Umbilical cord (tissue), 2 donors: ENCODE results near the gene CYGB.

DNA sequence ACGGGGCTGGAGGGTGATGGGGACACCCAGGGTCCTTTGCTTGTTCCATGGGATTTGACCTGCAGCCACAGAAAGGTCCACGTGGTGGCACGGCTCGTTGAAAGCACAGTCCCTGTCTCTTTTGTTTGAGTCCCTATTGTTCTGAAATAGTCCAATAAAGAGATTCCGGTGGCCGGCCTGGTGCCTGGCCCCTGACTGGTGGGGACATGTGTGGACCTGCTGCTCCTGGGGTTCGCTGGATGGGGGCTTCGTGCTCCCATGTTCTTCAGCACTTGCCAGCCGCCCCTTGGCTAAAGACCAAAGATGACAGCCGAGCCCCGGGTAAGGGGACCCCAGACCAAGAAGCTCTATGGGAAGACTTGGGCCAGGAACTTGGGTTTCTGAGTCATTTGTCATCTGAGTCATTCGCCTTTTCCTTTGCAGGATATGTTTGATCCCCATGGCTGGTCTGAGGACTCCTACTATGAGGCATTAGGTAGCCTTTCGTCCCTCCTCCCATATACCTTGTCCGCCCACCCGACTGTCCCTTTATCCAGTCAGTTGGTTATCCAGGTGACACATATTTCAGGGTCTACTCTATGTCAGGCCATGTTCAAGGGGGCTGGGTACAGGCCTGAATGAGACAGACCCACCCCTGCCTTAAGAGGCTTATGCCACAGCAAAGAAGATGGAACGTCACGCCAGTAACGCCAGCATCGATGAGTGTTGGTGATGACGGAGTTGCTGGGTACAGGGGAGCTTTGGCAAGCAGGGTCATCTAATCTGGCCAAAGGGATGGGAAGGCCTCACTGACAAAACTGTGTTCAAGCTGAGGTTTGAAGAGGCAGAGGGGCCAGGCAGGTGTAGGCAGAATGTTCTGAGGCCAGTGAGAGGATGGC lies 17.6 kb upstream of the ITGB4 start:
- RAMPAGE, long total RNA, result no peak

GRCh38 chr17:75757332-75757825 lies 7.6 kb downstream of the GALK1 start:
- RAMPAGE, long total RNA, result no peak

DNA sequence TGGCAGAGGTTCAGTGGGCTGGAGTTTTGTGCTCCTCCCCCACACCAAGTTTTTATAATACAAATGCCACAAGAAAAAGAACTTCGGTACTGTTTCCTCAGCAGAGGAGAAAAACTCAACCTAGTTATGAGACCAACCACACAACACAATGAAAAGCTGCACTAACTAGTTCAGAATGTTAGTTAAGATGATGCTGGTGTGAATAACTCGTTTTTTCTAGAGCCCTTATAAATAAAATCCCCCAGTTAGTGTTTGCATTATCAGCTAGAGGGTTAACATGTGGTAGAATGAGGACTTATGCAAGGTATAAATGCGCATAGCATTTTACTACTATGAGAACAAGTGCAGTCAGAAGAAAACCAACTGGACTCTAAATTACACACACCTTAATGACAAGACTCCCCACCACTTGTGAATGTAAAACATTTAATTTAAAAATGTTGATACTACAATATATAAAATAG lies 1.9 kb downstream of the H3-3B start:
- RAMPAGE, long total RNA, result no peak

DNA sequence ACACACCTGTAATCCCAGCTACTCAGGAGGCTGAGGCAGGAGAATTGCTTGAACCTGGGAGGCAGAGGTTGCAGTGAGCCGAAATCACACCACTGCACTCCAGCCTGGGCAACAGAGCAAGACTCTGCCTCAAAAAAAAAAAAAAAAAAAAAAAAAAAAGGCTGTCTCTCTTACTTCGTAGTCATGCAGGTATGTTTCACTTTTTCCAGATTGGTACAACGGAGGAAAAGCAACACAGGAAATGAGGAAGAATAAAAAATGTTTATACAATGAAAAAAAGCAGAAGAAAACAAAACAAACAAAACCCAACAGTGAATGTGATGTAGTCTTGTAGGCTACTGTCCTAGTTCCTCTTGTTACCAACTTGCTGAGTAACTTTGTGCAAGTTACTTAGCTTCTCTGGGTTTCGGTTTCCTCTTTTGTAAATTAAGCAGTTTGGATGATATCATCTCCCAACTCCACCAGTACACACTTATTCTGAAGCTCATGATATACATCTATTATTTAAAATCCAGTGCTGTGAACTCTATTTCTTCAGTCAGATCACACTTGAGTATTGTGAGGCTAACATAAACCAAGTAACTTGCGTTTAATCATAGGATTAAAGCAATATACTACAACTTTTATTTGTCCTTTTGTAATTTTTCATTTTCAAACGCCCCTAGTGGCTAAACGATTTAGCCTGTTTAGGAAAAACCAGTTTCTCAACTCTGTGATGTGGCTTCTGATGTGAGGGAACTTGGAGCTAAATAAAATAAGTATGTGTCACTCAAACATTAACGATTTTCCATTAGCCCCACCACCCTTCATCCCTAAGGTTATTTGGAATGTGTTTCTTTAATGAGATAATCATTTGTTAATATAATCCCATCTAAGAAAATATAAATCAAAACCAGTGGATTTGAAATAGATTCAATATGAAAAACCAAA lies 1.5 kb upstream of the UNK start:
- RAMPAGE, long total RNA, result no peak

- RAMPAGE, long total RNA, result no peak
Measured at GRCh38 chr17:75832763-75833819, 11.1 kb downstream of the UNC13D start.

- RAMPAGE, long total RNA, result no peak
Measured at GRCh38 chr17:75909464-75910518, 5.1 kb upstream of the MRPL38 start.

GRCh38 chr17:76036445-76037235 lies 9.5 kb upstream of the EVPL start:
- RAMPAGE, long total RNA, result no peak

GRCh38 chr17:76146032-76146432 lies 5.0 kb upstream of the FOXJ1 start:
- RAMPAGE, long total RNA, result no peak

- RAMPAGE, long total RNA, result no peak
Measured at GRCh38 chr17:76156371-76156643, 15.3 kb upstream of the FOXJ1 start.

- RAMPAGE, long total RNA, result no peak
Measured at GRCh38 chr17:76196305-76197053, 43.8 kb downstream of the RNF157 start.

- RAMPAGE, long total RNA, result no peak
Measured at GRCh38 chr17:76256606-76257169, 8.5 kb upstream of the UBALD2 start.

DNA sequence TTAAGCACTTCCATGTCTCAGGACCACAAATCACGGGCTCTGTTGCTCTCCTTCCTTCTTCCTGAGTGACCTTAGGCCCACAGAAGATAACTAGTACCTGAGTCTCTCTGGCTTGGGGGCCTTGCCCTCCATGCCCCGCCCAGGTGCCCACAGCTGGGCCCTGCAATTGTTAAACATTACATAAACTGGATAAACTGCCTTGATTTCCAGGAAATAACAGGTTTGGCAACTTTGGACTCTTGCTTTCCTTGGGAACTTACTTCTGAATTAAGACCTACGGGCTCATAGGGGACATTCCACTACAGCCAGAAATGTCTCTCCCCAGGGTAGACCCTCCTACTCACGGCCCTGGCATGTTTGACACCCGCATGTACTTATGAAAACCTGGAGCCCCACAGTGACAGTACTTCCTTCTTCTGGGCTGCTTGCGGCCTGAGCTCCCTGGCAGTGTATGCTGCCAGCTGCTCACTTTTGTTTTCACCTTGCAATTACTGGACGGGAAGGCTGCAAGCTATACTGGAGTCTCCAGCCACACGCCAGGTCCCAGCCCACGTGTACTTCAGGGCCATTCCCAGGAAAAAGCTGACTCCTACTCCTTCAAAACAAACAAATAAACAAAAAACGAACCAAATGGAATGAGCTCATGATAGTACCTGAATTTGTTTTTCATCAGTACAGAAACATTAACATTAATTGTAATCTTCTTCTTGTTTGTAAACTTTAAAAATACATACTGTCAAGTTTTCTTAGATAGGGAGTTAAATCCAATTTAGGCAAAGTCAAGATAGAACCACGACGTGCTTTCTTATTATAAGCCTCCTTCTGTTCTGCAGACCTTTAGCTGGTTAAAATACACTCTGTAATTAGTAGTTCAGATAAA lies 2.2 kb upstream of the UBALD2 start:
- RAMPAGE, long total RNA, result no peak

GRCh38 chr17:76269867-76271112 lies 5.1 kb downstream of the UBALD2 start:
- RAMPAGE, long total RNA, result no peak

DNA sequence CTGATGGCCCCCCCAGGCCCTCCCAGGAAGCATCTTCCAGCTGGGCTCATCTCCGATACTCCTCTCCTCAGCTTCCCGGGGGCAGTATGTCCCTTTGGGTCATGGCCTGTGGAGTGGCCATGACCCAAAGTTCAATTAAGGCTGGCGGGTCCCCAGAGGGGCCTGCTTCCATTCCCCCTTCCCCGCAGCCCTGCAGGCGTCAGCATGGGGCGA lies 6.4 kb downstream of the UBALD2 start:
- RAMPAGE, long total RNA, result no peak

- RAMPAGE, long total RNA, result no peak
Measured at GRCh38 chr17:76390213-76390945, 6.0 kb downstream of the SPHK1 start.

GRCh38 chr17:76446427-76447602 lies 6.1 kb downstream of the UBE2O start:
- RAMPAGE, long total RNA, result no peak

DNA sequence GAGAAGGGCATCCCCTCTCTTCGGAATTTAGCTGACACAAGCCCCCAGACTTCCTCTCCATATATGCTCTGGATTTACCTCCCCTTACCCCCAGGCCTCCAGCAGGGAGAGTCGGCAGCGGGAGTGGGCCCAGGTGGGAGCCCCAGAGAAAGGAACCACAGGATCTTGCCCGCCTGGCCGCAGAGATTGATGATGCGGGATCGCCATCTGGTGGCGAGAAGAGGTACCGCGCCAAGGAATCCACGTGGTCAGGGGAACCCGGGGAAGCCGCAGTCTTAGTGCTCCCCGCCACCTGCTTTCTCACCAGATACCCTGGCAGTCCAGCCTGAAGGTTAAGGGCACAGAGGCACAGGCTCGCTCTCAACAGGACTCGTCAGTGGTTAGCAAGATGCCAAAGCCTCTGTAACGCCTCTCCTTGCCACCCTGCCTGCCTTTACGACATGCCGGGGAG lies 5.1 kb upstream of the RHBDF2 start:
- RAMPAGE, long total RNA, result no peak

- RAMPAGE, long total RNA, result no peak
Measured at GRCh38 chr17:76524808-76525251, 12.7 kb downstream of the CYGB start.

GRCh38 chr17:76537130-76538382 lies at the start of gene CYGB:
Gene CYGB (minus strand): TSS chr17:76537709.
- RAMPAGE, long total RNA, result no peak

DNA sequence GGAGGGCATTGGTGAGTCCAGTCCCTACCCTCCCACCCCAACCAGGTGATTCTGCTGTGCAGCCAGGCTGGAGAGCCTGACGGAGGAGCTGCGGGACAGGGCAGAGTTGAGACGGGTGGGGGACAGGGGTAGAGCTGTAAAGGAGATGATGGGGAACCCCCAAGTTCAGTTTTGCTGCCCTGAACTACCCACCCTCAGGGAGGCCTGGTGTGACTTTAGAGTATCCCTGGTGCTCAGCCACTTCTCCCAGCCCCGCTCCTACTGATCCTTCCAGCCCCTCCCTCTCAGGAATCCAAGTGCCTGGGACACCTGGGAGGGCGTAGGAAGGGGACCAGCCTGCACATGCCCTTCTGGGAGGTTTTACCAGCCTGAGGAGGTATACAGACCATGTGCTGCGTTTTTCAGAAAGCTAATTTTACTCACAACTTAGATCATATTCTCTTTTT lies 4.2 kb downstream of the ST6GALNAC2 start:
- RAMPAGE, long total RNA, result no peak